Cerebellum (tissue), 5 donors: ENCODE data around the gene MYO3A.

GRCh38 chr10:22742853-22743052 is 28.4 kb upstream of the PIP4K2A start:
- PRO-cap, 3 experiments, result no peak in any of the 3 experiments
- RAMPAGE, long total RNA, result no peak

DNA sequence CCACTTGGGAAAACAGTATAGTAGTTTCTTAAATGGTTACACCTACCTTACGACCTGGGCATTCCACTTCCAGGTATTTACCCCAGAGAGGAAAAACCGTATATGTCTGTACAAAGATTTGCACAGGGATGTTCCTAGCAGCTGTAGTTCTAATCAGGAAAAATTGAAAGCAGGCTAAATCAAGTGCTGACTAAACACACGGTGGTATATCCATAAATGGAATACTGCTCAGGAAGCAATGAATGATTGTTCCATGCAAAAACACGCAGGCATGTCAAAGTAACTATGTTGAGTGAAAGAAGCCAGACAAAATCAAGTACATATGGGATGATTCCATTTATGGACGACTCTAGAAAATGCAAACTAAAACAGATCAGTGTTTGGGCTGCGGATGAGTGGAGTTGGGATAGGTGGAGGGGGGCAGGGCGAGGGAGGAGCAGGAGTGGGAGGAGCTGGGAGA is 575 bp upstream of the MSRB2 start:
- PRO-cap, 3 experiments, result no peak in any of the 3 experiments
- RAMPAGE, long total RNA, result no peak

GRCh38 chr10:23345904-23346362 is 1.3 kb upstream of the C10orf67 start:
- PRO-cap, 3 experiments, result no peak in any of the 3 experiments
- RAMPAGE, long total RNA, result no peak

- PRO-cap, 3 experiments, result no peak in any of the 3 experiments
- RAMPAGE, long total RNA, result no peak
Measured at GRCh38 chr10:23694190-23695334, 255.7 kb downstream of the OTUD1 start.

GRCh38 chr10:24201980-24202525 is 6.9 kb upstream of the KIAA1217 start:
- PRO-cap, 3 experiments, result no peak in any of the 3 experiments
- RAMPAGE, long total RNA, result no peak

GRCh38 chr10:24241519-24241913 is 32.6 kb downstream of the KIAA1217 start:
- PRO-cap, 3 experiments, result no peak in any of the 3 experiments
- RAMPAGE, long total RNA, result no peak

DNA sequence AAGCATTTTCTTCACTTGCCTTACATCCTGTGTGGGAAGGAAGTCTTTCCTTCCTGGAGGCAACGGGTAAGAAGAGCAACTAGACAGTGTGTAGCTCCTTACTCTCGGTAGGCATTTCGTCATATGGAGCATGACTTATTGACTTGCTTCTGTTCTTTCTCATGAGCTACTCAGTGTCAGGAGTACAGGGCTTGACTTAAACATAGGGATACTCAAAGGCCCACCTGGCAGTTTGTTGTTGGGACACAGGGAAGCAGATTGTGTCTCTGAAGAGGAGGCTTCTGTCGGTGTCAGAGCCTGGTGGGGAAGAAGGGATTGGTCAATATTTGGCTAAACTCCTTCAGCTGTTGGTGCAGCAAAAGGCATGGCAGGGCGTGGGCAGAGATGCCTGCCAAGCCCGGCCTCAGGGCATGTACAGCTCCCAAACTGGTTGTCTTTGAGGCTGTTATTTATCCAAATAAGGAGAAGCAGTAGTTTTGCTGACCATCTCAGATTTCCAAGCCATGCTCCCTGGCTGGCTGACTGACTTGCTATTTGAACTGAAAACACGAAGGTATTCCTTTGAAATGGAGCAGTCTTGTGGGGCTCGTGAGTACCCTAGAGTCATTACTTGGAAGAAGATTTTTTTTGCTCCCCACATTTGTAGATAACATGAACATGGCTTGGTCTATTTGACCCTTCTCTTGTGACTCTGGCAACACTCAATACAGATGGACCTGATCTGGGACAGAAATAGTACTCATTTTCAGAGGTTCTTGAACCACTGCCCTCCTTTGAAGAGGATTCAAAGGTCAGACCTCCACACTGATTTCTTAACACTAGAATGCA is 249.0 kb downstream of the KIAA1217 start:
- PRO-cap, 3 experiments, result no peak in any of the 3 experiments
- RAMPAGE, long total RNA, result no peak

- PRO-cap, 3 experiments, result no peak in any of the 3 experiments
- RAMPAGE, long total RNA, result no peak
Measured at GRCh38 chr10:24501289-24501666, 222.4 kb downstream of the ARHGAP21 start.

DNA sequence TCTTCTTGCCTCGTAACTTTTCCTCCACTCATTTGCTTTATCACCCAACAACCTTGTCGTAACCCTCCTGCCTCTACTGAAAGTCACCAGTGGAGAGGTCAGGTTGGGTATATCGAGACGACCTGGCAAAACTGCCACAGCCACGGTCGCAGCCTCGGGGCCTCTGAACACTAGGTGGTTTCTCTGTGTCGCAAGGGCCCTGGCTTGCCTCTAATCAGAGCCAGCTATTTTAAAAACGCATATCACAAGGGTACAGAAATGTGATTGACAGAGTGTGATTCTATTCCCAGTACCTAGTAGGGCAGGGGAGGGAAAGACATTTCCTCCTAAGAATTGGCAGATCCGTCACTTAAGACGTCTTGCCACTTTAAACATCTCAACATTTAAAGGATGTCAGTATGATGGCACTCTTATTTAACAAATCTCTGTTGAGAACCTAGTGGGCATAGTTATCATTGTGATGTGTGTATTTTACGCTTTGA is 197.6 kb downstream of the ARHGAP21 start:
- PRO-cap, 3 experiments, result no peak in any of the 3 experiments
- RAMPAGE, long total RNA, result no peak

- PRO-cap, 3 experiments, result no peak in any of the 3 experiments
- RAMPAGE, long total RNA, result no peak
Measured at GRCh38 chr10:24664939-24665657, 58.6 kb downstream of the ARHGAP21 start.

- PRO-cap, 3 experiments, result no peak in any of the 3 experiments
- RAMPAGE, long total RNA, result no peak
Measured at GRCh38 chr10:24722429-24722496, 1.4 kb downstream of the ARHGAP21 start.

DNA sequence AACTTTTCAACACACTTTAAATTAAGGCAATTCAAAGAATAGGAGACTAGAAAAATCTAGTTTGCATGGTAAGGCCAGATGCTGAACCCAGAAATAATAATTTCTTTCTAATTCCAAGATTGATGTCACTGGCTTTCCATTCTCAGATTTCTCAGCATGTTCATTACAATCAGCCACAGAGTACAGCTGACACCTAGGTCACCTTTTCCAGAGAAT is 10.4 kb upstream of the PRTFDC1 start:
- PRO-cap, 3 experiments, result no peak in any of the 3 experiments
- RAMPAGE, long total RNA, result no peak

DNA sequence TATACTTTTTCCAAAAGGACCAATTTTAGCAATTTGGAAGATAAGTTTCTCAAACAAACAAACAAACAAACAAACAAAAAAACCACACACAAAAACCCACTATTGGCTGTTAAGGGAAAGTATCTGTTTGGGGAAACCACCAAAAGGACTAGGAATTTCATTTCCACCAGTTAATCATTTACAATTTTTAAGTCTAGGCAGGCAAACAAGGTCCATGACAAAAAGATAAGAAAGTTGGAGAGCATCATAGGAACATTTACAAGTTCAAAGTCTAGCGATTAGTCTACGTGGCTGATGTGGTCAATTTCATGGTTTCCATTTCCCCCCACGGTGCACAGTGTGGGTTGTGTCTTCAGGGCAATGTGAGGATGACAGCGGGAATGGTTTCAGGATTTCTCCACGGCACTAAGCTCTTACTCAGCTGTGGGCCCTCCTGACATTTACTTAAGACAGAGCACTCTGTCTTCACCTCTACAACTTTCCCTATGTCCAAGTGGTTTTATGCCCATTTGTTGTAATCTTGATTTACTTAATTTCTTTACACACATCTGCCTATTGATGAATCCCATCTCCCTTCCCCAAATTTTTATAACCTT is 62.6 kb downstream of the THNSL1 start:
- PRO-cap, 3 experiments, result no peak in any of the 3 experiments
- RAMPAGE, long total RNA, result no peak

DNA sequence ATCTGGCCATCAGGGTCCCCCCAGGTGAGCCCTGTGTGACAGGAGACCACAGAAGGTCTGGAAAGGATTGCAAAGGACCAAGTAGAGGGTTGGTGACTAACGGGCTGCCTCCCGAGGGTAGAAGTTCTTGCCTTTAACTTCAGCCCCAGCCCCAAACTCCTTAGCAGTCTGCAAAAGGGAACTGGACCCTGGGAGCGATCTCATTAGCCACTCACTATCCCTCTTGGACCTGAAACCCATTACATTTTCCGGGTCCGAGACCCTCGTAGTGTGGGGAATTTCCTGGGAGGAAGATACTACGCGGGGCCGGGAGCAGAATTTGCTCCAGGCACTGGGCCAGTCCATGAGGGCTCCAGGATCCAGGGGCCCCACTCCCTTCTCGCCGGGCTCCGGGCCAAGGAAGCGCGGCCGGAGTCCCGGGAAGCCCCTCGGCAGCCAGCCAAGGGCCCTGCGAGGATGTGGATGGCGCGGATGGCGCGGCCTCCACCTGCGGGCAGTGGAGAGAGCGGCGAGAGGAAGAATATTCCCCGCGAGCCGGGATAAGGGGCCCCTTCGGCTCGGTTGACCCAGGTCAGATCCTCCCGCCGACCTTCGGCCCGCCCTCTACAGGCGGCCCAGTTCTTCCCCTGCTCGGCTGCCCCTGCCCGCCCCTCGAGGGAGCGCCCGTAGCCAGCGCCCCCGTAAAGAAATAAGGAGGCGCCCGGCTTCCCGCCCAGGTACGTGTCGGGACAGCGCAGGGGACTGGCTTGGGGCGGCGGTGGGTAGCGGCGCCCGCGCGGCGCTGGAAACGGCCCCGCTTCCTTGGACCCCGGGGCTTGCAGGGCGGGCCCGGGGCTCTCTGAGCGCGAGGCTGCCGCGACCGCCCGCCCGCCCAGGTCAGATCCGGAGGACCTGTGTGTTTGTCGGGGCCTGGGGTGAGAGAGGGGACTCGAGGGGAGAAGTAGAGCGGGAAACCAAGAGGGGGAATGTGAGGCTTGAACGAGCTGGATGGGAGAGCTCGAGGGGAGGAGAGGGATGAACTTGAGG is at the start of gene MYO3A:
MYO3A (plus strand) TSS at position 617 of the 1,026 bp plus-strand sequence.
- PRO-cap, 3 experiments, result no peak in any of the 3 experiments
- RAMPAGE, long total RNA, result no peak

GRCh38 chr10:26392134-26392850 is 45.8 kb upstream of the APBB1IP start:
- PRO-cap, 3 experiments, result no peak in any of the 3 experiments
- RAMPAGE, long total RNA, result no peak

DNA sequence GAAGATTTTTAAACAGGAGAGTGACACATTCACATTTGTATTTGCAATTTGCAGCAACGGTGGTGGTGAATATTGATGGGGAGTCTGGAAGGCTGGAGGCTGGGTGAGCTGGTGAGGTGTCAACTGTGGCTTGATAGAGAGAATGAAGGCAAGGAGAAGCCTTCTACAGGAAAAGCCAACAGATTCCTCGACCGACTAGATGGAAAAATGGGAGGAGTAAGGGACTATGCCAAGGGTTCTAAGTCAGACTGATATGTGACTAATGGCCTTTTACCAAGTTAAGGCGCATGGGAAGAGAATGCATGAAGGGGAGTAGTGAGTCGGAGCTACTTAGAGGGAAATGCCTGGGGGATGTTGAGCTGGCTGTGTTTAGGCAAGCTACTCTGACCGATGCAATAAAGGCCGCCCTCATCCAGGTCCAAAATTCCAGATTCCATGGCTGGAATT is 48.1 kb downstream of the APBB1IP start:
- PRO-cap, 3 experiments, result no peak in any of the 3 experiments
- RAMPAGE, long total RNA, result no peak

DNA sequence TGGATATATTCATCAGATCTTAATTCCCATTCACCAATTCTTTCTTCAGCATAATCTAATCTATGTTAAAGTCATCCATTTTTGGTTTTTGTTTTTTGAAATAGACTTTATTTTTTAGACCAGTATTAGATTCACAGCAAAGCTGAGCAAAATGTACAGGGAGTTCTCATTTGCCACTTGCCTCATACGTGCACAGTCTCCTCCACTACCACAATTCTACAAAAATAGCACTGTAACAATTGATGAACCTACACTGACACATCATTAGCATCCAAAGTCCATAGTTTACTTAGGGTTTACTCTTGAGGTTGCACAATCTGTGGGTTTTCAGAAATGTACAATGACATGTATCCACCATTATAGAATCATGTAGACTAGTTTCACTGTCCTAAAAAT is 125.9 kb upstream of the PDSS1 start:
- PRO-cap, 3 experiments, result no peak in any of the 3 experiments
- RAMPAGE, long total RNA, result no peak

DNA sequence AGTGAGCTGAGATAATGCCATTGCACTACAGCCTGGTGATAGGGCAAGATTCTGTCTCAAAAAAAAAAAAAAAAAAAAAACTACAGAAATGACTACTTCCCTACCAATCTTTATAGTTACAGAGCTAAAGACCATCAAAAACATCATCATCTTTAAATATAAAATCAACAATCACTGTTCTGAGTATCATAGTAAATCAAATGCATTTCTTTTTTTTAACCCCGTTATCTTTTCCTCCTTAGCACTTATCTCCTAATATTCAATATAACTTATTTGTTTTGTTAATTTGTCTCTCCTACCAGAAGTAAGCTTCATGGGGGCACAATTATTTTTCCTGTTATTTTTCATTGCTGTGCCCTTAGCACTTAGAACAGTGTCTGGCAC is 99.4 kb upstream of the PDSS1 start:
- PRO-cap, 3 experiments, result no peak in any of the 3 experiments
- RAMPAGE, long total RNA, result no peak

DNA sequence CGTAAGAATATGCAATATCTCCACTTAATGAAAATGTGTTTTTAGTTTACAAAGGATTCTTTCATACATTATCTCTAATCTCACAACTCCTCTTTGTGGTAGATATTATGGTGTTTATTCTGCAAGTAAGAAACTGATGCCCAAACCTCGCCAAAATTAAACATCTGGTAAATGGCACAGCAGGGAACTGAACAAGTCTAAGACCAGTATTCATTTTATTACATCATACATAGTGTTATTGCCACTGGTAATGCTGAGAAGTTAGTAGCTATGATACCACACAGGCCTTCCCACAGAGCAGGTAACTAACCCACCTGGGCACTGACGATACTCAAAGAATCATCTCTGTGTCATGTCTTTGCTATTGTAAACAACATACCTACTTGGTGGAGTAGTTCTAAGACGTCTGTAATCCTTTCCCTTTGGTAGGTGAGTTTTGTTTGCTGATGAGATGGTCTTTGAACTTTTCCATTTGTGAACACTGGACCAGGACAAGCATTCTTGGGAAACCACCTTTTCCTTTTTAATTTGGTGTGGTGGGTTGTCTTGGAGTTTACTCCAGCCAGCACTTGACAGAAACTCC is 40.8 kb downstream of the PDSS1 start:
- PRO-cap, 3 experiments, result no peak in any of the 3 experiments
- RAMPAGE, long total RNA, result no peak

DNA sequence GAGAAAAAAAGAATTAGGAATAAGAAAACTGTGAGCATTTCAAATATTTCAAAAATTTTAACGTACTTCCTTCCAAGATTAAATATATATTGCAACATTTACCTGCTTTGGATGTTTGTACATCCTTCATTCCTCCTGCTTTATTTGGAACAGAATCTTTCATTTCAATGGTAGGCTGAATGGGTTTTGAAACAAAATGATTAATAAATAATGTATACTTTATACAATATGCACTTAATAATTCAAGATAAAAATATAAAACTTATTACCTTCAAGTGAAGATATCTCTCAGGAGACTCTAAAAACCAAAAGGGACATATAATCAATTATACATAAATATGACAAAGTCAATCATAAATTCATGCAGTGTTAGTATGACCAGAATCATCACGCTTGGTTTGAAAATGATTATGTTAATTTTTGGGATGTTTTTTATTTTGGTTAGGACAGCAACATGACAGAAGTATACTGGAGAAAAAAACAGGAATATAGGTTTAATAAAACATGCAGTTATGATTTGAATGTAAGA is 40.0 kb downstream of the ANKRD26 start:
- PRO-cap, 3 experiments, result no peak in any of the 3 experiments
- RAMPAGE, long total RNA, result no peak